Measurements from ENCODE around the genes ATP2B2 and HRH1.

GRCh38 chr3:9917752-9918402 is 979 bp downstream of the IL17RC start:
- PRO-cap: no peak

DNA sequence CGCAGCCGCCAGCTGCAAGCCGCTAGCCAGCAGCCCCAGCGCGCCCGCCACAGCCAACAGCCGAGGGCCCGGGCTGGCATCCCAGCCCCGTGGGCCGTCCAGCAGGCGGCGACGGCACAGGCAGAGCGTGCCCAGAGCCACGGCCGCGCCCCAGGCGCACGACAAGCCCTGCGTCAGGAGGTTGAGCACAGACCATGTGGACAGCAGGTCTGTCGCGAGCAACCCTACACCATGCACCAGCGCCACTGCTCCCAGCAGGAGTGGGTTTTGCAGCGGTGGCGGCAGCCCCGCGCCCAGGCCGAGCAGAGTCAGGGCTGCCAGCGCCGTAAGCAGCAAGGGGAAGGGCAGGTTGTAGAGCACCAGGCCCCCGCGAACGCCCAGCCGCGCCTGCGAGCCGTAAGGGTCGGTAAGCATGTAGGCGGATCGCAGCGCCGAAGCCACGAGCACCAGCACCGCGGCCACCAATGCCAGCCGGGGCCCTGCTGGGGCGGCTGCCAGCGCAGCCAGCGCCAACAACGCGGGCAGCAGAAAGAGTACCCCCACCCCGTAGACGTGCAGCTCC is 4.9 kb downstream of the PRRT3 start:
- PRO-cap: bidirectional peak, plus-strand start at position 164 of the sequence, minus-strand start at position 51 of the sequence

DNA sequence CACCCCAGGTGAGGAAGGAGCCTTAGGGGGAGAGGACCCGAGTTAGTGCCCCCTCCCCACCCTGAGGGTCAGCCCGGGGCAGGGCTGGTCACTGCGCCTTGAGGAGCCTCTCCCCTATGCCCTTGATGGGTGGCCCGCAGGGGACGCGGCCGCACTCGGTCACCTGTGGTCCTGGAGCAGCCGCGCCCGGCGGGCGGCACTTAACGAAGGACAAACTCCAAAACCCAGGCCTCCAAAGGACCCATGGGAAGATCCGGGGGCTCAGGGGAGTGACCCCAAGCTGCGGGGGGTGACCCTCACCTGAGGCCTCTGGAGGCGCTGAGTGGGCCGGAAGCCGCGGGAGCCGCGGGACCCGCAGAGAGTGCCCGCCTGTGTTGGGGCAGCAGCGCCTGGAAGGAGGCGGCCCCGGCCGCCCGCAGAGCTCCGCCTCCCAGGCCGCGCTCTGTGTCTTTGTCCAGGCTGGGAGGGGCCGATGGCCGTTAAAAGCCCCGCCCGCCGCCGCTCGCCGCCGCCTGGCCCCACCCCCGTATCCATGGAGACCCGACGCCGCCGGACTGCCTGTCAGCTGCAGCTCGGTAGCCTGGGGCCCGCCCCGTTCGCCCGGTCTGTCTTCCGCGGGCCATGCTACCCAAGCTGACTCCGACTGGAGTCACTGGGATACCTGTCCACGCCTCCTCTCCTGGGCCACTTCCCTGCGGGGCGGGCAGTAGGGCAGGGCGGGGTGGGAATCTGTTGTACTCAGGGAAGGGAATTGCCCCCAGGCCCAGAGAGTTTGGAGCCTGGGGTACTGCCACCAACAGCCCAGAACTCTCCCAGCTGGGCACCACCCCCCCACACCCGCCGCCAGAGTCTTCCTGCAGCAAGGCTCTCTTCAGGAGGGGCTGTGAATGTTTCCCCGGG is 15.3 kb upstream of the FANCD2 start:
- PRO-cap: unidirectional peak, minus-strand start at position 363 of the sequence; unidirectional peak, minus-strand start at position 425 of the sequence

GRCh38 chr3:10204167-10204560 is 39.4 kb downstream of the IRAK2 start:
- PRO-cap: bidirectional peak, plus-strand start at chr3:10204265, minus-strand start at chr3:10203986; unidirectional peak, plus-strand start at chr3:10204265

DNA sequence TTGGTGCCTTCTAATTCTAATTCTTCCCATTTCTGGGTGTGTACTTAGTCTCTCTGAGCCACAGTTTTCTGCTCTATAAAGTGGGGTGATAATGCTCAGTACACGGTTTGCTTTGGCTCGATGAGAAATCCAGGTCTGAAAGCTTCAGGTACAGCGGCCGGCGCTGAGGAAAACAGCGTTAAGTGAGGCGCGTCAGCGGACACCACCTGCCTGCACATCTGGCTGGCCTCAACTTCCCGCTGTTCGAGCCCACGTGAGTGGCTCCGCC is 287 bp upstream of the TATDN2 start:
- PRO-cap: bidirectional peak, plus-strand start outside the sequence, minus-strand start at position 220 of the sequence

DNA sequence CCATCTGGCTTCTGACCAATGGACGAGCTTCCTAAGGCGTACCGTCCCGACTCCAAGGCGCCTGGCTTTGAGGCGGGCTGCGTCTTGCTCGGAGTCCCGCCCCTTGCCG is 99 bp upstream of the TATDN2 start:
- PRO-cap: no peak

GRCh38 chr3:10284348-10285211 is 8.2 kb downstream of the GHRL start:
- PRO-cap: no peak

DNA sequence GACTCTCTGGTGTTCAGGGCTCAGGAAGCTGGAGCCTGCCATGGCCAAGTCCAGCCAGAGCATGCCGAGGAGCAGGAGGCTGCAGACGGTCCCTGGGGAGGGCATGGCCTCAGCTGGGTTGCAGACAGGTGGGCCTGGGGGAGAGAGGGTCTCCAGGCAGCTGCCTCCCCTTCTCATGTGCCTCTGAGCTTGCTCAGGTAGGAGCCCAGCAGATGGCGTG is 2.8 kb downstream of the GHRL start:
- PRO-cap: no peak

DNA sequence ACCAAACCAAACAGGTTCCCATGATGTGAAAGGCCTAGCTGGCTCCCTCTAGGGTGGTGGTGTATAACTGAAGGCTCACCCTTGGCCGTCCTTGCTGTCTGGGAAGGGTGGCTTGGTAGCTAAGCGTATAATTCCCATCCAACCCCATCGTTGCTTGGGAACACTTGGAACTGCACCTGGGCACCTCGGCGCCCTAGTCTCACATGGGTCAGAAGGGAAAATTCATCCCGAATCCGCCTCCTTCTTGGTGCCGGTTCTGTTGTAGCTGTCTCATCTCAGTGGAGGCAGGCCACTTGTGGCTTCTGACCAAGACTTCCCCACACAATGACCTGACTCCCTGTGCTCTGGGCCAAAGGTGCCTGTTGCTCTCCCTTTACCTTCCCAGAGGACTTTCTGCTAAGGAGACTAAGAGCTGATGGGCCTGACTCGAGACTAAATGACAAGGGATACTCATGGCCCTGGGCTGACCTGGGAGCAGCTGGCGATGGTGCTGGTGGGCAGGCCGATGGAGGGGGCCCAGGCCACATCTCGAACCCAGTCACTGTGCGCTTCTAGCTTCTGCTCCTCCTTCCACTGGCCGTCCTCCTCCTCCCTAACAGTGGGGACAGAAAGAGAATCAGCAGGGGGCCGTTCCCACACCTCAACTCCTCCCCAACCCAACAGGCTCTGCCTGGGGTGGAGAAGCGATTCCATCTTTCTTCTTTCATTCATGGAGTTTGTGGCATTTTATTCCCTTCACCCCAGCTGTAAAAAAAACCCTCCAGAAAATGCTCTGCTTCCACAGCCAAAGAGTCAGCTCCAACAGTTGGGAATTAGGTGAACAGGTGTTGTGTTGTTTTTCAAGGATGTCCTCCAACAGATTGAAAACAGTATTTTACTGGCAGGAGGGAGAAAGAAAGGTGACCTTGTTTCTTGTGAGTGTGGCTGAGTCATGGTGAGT is 12.1 kb upstream of the GHRL start:
- PRO-cap: unidirectional peak, minus-strand start at position 149 of the sequence

DNA sequence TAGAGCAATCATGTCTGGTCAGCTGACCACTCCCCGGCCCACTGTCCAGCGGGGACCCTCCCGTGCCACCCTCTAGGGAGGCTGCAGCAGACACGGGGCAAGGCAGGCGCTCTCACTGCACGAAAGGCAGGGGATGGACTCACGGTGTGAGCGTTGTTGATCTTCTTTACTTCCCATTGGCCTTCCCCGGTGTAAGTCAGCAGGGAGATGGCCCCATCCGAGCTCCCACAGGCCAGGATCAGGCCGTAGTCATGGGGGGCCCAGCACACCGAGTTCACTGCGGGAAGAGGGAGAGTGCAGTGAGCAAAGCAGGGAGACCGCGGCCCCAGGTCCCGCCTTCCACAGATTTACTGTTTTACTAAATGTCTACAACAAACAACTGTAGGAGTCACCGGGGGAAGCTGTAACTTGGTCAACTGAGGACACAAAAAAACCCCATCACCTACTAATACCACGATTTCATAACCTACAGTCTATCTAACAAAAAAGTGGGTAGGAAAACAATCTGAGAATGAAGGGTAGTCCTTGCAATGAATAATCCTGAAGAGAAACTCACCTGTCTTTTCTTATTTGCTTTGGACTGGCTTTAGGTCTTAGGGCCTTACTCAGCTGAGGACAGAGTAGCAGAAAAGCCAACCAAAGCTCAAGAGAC is 9.0 kb downstream of the SEC13 start:
- PRO-cap: no peak

DNA sequence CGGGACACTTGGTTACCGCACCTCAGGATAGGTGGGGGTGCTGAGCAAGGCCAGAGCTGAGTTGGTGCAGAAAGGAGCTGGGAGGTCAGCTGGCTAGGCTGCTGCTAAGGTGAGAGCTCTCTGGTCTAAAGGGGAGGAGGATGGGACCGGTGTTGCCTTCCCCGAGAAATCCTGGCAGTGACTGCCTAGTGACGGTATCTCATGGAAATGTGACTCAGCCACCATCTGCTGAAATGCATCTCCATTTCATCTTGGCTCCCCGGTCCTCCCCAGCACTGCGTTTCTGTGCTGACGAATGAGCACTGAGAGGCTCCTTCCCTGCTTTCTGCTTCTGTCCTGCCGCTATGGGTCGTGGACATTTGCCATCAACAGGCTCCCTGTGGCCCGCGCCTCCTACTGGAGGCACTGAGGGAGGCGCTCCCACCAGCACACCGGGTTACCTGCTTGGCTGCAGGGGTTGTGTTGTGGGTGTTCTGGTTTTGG is 13.5 kb upstream of the SEC13 start:
- PRO-cap: no peak

DNA sequence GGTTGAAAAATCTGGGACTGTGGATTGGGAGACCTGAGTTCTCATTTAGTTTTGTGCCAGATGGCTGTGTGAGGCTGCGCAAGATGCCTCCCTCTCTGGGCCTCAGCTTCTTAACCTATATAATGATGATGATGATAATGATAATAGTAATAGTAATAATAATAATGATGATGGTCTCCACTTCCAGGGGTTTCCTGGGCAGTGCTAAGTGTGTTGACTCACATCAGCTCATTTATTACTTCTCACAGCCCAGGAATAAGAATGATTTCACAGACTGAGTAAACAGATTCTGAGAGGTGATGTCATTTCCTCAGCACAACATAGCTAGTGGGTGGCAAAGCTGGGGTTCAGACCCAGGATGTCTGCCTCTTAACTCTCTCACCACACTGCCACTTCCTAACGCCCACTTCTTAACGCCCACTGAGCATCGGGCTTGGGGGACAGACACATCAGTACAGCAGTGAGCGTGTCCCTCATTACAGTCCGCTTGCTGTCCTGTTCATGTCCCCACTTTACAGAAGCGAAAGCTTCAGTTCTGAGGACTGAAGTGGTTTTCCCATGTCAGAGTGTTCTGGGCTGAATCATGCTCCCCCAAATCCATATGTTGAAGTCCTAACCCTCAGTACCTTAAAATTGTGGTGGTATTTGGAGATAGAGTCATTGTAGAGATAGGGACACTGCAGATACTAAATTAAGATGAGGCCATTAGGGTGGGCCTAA is 68.1 kb downstream of the ATP2B2 start:
- PRO-cap: no peak

GRCh38 chr3:10505356-10505989 is at the start of gene ATP2B2:
ATP2B2 (minus strand) TSS chr3:10505586.
- PRO-cap: no peak

- PRO-cap: no peak
Observed at GRCh38 chr3:10702897-10703562, 113.0 kb upstream of the SLC6A11 start.

DNA sequence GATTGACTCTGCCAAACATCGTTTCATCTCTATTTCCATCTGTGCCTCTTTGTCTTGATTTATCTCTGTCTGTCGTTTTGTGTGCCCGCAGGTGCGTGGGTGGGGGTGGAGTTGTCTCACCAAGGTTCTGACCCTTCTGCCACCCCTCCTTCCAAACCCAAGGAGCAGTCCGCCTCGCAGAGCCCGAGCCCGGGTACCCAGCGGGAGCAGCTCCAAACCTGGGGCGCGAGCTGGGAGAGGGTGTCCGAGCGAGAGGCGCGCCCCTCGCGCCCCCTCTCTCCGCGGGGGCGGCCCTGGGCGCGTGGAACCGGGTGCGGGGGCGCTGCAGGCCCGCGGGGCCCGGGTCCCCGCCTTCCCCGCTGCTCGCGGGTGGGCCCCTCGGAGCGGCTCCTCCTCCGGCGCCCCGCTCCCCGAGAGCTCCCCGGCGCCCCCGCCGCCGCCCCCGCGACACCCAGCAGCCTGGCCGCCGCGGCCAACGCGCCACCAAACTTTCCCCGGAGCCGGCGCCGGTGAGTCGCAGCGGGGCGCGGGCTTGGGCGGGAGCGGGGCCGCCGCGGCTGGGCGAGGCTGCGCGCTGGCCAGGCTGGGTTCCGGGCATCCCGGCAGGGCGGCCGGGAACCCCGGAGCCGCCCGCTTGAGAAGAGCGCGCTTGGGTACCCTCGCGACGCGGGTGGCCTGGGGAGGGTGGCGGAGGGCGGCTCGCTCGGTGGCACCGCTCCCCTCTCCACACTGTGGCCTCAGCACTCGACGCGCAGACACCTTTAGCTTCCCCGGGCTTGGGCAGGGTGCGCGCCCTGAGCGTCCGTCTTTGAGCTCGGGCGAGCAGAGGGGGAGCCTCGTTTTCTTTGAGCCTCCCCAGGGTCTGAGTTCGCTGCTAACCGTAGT is at the start of gene HRH1:
TSS of gene HRH1 (plus strand) at position 448 of the 885 bp plus-strand sequence.
- PRO-cap: bidirectional peak, plus-strand start at position 512 of the sequence, minus-strand start at position 354 of the sequence

DNA sequence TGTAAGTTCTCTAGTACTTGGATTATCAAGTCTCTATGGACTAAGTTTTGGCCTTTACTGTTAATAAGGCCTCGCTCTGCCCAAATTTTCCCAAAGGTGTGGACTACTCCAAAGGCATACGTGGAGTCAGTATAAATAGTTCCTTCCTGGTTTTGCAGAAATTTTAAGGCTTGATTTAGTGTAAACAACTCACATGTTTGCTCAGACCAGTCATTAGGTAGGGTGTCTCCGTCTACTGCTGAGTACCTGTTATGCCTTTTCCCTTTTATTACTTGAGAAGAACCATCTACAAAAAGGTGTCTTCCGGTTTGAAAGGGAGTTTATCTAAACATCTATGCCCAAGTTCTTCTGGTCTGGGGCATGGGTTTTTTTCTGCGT is 20.9 kb upstream of the ATG7 start:
- PRO-cap: unidirectional peak, minus-strand start at position 240 of the sequence

DNA sequence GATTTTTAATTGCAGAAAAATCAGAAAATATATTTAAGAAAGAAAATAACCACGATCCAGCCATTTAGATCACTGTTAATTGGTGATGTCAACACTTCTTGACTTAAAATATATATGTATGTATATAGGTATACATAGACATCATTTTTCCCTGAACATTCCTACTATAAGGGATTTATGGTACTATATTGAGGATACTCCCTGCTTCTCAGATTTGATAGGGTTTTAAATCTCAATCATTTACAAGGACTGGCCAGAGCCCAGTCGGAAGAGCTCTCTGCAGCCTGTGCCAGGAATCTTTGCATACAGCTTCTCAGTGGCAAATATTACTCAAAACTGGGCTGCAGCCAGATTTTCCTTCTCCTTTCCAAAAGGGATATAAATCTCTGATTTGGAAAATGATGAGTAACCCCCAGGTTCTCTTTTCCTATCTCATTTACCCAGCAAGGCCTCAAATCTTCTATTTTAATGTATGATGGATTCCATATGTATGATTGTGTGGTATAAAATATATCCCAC is 114.1 kb downstream of the ATG7 start:
- PRO-cap: no peak

GRCh38 chr3:11391129-11391530 is 118.9 kb downstream of the ATG7 start:
- PRO-cap: unidirectional peak, plus-strand start at chr3:11391377

- PRO-cap: unidirectional peak, plus-strand start at chr3:11509241
Observed at GRCh38 chr3:11508676-11509748, 134.7 kb downstream of the VGLL4 start.

GRCh38 chr3:11514177-11514789 is 129.4 kb downstream of the VGLL4 start:
- PRO-cap: no peak